Endodermal cell (in vitro differentiated cells): ENCODE measurements around the genes ZNF892 and KCNIP3.

DNA sequence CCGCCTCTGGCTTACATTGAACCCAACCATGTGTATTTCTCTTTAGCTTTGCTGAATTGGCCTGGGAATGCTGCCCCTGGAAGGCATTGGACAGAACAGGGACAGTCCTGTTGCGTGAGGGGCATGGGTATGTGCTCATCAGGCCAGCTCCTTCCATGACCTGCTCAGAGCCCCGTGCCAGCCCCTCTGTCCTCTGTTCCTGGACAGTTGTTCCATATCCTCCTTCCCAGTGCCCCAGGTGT lies 956 bp downstream of the THNSL2 start:
- PRO-cap: no peak

DNA sequence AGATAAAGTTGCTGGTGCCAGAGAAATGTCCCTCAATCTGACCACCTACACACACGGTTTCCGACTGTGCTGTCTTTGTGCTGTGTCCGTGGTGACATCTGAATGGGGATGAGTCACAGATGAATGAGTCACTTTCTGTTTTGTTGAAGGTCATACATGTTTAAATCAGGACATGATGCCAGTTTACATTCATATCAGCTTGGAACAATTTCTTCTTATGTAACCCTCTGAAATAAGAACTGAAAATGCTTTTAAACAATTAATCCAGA lies 95.5 kb downstream of the THNSL2 start:
- PRO-cap: no peak

- PRO-cap: unidirectional peak, minus-strand start at chr2:88482147
Observed at GRCh38 chr2:88482015-88482386, 29.5 kb upstream of the FOXI3 start.

GRCh38 chr2:88574621-88575391 lies 50.4 kb downstream of the TEX37 start:
- PRO-cap: no peak

DNA sequence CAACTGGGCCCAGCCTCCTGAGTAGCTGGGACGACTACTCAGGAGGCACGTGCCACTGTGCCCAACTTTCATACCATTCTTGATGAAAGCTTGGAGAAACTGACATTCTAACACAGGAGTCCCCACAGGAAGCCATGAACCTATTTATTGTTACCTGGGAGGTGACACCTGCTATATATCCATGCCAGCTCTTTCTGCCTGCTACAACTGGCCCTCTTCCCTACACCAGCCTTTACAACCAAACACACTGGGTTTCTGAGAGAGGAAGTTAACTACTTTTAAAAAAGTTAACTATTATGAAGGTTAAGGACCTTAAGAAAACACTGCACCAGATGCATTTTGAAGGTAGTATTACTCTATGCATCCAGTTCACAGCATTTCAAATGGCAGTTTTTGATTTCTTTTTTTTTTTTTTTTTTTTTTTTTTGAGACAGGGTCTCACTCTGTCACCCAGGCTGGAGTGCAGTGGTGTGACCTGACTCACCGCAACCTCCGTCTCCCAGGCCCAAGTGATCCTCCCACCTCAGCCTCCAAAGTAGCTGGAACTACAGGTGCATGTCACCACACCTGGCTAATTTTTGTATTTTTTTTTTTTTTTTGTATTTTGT lies 18.9 kb downstream of the EIF2AK3 start:
- PRO-cap: no peak

- PRO-cap: no peak
Observed at GRCh38 chr2:88614942-88615326, 12.3 kb downstream of the EIF2AK3 start.

DNA sequence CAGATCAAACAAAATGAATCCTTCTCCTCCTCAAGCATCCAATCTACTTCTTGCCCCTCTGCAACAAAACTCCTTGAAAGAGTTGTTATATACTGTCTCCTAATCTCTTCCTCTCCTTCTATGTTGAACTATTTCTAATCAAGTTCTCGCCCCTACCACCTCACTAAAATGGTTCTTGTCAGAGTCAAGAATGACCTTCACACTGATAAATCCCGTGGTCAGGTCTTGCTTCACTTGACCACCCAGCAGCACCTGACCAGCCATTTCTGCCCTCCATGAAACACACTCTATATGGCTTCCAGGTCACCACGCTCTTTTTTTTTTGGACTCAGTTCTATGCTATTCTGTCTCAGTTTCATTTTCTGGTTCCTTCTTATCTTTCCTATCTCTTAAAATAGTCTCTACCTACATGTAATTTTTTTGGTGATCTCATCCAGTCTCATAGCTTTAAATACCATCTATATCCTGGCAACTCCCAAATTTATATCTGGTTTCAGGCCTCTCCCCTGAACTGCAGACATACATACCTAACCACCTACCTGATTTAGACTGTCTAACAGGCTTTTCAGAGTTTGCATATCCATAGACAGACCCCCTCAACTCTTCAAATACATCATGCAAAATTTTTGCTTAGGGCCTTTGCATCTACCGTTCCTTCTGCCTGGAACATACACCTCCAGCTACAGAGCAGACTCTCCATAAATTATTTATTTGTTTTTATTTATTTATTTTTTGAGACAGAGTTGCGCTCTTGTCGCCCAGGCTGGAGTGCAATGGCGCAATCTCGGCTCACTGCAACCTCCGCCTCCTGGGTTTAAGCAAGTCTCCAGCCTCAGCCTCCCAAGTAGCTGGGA lies 11.3 kb downstream of the EIF2AK3 start:
- PRO-cap: no peak

DNA sequence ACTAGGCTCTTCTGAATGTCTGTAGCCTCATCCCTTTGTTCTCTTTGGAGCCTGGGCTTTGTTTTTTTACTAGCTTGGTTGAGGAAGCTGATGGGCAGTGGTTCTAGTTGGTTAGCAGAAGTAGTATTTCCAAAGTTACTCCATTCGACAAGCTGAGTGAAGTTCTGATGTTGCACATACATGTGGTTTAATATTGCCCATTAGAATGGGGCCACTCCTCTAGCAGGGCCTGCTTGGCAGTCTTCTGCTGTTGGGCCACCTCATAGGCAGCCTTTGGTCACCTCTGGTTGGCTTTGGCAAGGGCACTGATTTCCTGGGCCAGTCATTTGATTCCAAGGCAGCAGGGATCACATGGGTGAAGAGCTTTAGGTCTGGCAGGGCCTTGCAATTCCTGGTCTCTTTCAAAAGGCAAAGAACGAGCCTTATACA lies 2.5 kb downstream of the RPIA start:
- PRO-cap: no peak

DNA sequence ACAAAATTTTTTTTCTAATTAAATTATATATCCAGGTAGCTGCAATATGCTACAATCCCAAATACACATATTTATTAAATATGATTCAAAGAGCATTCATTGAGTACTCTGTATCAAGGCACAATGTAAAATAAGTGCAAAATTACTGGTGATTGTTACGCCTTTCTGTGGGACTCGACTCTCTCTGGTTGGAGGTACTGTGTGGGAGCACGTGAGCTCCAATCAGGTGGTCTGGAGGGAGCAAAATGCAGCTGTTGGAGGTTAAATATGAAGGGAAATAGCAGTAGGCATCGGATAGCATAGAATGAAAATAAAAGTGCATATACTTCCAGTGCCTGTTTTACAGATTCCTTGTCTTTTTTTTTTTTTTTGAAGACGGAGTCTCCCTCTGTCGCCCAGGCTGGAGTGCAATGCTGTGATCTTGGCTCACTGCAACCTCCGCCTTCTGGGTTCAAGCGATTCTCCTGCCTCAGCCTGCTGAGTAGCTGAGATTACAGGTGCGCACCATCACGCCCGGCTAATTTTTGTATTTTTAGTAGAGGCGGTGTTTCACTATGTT lies 178.1 kb downstream of the RPIA start:
- PRO-cap: no peak

GRCh38 chr2:89585236-89586120 lies 894.0 kb downstream of the RPIA start:
- PRO-cap: no peak

- PRO-cap: no peak
Observed at GRCh38 chr2:90220548-90221140, 1529.2 kb downstream of the RPIA start.

GRCh38 chr2:94220120-94220355 lies 367.1 kb upstream of the AQP7B start:
- PRO-cap: no peak

DNA sequence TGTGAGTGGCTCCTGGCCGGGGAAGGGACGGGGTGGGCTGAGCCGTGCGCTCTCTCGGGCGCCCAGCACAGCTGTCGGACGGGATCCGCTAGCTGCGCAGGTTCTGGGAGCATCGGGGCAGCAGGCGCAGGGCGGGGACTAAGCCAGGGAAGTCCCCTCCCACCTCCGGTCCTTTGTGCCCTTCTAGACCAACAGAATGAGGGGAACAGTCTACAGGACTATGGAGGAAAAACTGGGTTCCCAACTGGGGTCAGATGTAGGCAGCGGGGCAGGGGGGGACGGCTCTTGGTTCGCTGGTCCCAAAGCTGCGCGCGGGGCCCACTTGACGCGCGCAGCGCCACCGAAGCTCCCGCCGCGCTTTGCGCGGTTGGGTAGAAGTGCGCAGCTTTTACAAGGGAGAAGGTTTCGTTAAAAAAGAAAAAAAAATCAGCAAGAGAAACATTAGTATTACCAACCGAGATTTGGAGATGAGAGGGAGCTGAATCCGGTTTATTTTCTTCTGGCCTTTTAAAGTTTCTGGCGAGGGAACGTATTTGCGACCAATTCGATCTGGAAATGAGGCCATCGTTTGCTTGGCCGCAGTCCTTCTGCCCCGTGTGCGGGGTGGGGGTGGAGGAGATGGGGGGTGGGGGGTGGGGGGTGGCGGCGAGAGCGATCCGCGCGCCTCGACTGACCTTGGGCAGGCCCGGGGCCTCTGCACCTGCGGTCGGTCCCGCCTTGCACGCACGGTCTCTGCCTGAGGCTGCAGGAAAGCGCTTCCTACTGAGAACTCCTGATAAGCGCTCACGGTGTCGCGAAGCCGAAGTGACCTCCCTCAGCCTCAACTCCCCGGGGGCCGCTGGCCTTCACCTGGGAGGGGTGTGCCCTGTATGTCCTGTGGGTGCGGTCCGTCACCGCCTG lies 627 bp downstream of the MAL start:
- PRO-cap: no peak

GRCh38 chr2:95026785-95027204 lies 1.3 kb downstream of the MAL start:
- PRO-cap: no peak

DNA sequence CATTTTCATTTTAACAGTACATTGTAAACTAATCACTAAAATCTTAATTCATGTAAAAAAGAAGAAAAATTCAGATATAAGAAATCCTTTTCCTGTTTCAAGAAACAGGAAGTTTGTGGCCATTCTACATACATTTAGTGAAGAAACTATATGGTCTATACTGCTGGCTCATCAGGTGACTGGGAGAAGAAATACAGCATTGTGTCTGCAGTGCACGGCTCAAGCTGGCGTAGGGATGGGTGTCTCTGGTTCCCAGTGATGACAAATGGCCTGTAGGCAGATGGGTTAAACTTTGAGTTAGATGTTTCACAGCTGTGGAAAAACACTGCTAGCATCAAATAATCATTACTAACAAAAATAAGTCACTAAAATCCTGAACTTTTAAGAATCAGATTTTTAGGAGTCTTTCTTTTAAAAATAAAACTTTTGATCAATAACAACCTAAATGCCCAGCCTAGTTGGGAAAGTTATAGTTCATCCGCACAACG lies 6.6 kb downstream of the MRPS5 start:
- PRO-cap: no peak

- PRO-cap: no peak
Observed at GRCh38 chr2:95117664-95118129, 3.9 kb downstream of the MRPS5 start.

DNA sequence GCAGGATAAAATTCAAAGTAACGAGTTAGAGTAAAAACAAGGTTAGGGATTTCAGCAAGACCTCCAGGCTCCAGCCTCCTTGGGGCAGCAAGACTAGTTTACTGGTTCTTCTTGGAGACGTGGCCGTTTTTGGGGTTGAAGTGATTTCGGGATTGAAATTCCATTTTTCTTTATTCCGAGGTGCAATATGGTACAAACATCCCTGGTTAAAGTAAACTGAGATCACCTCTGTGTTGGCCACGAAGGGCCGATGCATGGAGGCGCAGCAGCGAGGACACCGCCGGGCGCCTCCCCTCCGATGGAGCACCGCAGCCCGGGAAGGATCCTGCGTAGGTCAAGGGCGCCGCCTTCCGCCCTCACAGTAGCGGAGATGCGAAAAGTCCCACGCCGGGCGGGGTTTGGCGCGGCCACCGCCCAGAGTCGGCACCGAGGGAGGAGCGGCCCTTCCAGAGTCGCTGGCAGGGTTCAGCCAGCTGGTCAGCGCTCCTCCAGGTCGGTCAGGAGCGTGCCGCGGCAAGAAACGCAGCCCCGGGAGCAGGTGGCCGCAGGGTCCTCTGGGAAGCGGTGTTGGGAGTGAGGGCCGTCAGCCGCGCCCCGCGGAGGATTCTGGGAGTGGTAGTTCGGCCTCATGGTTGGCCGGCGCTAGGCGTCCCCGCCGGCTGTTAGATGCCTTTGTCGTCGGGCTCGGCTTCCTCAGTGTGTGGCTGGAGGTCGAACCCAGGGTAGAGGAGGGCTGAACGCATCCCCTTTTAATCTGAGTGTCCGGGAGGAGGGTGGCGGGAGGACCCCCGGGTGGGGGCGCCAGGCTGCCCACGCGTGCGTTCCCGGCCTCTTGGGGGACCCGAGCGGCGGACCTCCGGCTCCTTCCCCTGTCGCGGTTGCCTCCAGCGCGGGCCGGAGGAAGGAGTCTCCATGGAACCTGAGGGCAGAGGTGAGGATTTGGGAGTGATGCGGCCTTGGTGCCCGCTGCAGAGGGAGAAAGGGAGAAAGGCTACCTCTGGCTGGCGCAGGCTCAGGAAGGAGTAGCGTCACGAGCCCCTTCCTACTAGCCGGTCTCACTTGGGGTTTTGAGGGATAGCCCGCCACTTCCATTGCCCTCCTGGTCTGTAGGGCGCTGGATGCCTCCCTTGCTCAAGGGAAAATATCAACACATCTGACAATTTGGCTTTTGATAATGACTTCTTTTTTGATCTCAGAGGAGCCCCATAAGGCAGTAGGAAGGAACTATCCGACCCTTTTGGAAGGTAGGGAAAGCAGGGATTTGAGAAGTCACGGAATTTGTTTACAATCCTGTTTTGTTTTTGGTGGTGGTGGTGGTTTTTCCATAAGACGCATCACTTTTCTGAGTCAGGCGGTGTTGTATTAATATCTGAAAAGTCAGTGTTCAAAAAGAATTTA lies at the start of gene ZNF892:
Gene ZNF892 (plus strand): TSS at position 618 of the 1,398 bp plus-strand sequence.
- PRO-cap: bidirectional peak, plus-strand start at position 696 of the sequence, minus-strand start at position 495 of the sequence; bidirectional peak, plus-strand start at position 906 of the sequence, minus-strand start at position 886 of the sequence; unidirectional peak, minus-strand start at position 933 of the sequence; unidirectional peak, minus-strand start at position 947 of the sequence

GRCh38 chr2:95296675-95297616 lies at the start of gene KCNIP3:
TSS of gene KCNIP3 (plus strand) at chr2:95297347.
- PRO-cap: unidirectional peak, plus-strand start at chr2:95297327

GRCh38 chr2:95641533-95642137 lies 49.8 kb downstream of the TRIM43 start:
- PRO-cap: no peak

GRCh38 chr2:96083215-96083622 lies 33.2 kb downstream of the ADRA2B start:
- PRO-cap: no peak